Pericardium (tissue), 1 donor: ENCODE results near the genes OR4C5, OR4A47, OR4A16, OR4C16, OR8U3 and PRG2.

DNA sequence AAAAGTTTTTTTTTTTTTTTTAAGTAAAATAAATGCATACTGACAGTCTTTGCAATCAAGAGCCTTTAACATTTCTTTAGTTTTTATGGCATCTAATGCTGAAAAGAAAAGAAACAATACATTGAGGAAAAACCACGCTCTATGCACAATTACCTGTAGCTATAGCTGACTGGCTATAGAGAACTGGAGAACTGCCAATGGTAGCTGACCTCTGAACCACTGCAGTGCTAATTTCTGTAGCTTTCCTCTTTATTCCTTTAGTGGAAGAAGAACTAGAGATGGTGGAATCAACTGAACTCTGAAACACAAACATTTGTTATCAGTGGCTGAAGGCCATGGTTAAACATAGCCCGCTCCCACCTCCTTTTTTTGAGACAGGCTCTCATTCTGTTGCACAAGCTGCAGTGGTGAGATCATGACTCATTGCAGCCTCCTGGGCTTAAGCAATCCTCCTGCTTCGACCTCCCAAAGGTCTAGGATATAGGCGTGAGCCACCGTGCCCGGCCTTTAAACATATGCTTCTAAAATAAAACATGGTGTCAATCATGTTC is 8.8 kb upstream of the AGBL2 start:
- RRBS, result no CpG with 5 or more reads among the region's 6 CpGs

- RRBS, result no CpG with 5 or more reads among the region's 12 CpGs
These were observed 62.4 kb upstream of the PTPRJ start for GRCh38 chr11:47917701-47918596.

DNA sequence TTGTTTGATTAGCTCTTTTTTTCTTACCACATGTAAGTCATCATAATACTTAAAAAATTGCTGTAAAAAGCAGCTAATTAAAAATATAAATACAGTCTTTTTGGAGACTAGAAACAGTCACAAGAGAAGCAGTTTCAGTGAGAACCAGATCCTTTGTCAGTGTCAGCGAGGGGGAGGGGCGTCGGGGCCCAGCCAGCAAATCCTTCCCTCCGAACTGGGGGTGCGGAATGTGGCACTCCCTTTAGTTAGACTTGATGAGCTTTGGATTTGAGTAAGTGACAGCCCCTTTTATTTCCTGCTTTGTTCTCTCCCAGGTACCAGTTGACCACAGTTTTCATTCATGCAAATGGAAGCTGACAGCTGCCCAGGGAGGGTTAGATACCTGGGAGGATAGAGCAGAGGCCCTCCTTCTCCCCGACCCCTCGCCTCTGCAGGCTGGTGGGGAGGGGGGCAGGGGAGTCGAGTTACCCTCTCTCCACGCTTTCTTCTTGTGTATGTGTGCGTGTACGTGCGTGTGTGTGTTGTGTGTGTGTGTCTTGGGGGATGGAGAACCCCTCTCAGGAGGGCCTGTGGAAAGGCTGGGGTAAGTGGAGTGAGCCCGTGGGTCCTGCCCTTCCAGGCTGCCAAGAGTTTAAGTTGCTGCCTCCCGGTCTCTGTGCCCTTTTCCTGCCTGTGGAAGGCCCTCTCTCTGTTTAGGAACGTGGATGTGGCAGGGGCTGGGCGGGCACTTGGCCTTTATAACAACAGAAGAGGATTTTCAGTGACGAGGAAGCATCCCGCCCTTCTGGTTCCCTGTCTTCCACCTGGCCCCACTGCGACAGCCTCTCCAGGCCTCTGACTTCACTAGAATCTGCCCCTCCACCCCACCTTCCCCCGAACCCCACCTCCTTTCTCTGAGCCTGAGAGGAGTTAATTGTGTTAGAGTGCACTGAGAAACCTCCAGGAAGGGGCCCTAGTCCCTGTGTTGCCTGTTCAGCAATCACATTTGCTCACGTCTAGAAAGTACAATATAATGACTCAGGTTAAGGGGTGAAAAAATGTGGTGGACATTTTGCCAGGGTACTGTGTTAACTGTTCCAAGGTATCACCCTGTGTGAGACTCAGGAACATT is 38.5 kb downstream of the PTPRJ start:
- RRBS, result no CpG with 5 or more reads among the region's 21 CpGs

GRCh38 chr11:48031807-48032480 is 51.6 kb downstream of the PTPRJ start:
- RRBS, result no CpG with 5 or more reads among the region's 5 CpGs

DNA sequence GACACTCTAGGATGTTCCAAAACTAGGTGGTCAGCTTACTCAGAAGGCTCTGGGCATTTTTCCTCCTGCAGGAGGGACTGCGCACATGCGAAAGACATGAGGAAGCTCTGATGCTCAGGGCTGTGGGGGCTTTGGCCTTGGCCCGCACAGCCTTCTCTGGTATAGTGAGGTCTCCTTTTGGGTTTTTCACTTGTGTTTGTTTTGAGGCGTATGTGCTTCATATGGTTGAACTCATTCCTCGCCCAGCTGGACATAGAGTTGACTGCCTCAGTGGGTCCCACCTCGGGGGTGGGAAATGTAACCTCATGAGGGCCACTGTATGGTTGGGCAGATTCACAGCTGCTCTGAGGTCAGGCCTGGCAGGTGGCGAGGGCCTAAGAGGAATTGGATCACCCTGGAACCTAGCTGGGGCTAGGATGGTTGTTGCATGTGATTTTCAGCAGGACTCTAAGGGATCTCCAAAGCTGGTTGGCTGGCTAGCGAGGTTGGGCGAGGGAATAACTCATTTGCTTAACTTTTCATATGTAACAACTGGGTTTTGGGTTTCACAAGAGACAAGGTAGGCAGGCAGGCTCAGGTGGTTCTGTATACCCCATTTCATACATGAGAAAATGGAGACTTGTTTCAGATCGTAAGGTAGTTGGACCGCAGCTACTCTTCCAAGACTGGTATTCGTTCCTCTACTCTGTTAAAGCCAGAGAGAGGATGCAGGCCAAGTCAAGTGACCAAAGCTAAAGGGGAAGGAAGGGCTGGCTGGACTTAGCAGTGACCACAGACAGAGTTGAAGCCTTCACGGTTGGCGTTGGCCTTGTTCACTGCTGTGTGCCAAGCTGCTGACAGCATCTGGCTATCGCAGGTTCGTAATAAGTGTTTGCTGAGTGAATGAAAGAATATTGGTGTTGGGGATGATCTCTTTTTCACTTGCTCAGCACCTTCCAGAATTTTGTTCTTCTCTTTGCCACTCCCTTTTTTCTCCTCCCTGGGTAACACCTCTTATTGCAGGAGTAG is 64.0 kb downstream of the PTPRJ start:
- RRBS, result no CpG with 5 or more reads among the region's 16 CpGs

DNA sequence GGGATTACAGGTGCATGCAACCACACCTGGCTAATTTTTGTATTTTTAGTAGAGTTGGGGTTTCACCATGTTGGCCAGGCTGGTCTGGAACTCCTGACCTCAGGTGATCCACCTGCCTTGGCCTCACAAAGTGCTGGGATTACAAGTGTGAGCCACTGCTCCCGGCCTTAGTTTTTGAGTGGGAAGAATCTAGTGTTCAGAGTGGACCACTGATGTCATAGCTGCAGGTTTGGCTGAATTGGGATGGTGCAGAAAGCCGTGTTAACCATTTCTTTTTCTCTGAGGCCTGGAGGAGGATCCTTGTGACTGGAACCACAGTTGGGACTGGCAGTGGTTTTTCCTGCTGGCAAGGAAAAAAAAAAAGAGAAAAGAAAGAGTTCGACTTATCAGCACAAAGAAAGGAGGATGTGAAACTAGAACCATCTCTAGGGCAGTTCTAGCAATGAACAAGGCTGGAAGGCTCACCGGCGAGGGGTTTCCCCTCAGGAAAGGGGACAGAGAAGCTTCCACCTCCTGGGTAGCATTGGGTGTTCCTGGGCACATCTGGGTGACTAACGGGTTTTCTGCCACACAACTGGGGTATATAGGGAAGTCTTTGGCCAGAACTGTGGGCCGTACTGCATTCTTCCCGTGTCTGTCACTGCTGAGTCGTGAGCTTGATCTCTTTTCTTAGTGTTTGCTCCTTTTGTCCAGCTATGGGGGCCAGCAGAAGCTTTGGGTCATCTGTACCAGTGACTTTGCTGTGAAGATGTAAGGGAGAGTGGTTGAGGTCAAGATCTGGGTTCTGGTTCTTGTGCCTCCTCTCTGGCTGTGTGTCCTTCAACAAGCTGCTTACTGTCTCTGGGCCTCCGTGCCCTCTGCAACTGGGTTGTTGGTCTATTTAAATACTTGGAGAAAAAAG is 109.5 kb upstream of the OR4B1 start:
- RRBS, result no CpG with 5 or more reads among the region's 10 CpGs

DNA sequence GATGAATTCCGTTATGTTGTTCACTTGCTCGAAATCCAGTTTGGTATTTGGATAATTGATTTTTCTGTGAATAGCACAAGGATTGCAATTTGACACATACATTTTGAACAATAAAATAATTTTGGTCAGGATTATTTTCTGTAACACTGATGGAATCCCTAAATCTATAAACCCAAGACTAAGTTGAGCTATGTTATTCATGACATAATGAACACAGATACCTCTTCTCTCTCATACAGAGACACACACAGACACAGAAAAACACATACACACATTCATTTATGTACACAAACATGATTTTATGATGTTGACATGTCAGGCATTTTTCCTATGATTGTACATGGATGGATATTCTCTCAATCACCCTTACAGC is at the start of gene OR4C5:
TSS of gene OR4C5 (minus strand) at position 102 of the 373 bp plus-strand sequence.
- RRBS, result no CpG with 5 or more reads among the region's 2 CpGs

- RRBS, result no CpG with 5 or more reads among the region's 1 CpG
These were observed at the start of gene OR4A47 for GRCh38 chr11:48488463-48489022. Gene OR4A47 (plus strand): TSS chr11:48488793.

GRCh38 chr11:50169768-50170375 is 187.5 kb upstream of the OR4C12 start:
- RRBS, result no CpG with 5 or more reads among the region's 24 CpGs

DNA sequence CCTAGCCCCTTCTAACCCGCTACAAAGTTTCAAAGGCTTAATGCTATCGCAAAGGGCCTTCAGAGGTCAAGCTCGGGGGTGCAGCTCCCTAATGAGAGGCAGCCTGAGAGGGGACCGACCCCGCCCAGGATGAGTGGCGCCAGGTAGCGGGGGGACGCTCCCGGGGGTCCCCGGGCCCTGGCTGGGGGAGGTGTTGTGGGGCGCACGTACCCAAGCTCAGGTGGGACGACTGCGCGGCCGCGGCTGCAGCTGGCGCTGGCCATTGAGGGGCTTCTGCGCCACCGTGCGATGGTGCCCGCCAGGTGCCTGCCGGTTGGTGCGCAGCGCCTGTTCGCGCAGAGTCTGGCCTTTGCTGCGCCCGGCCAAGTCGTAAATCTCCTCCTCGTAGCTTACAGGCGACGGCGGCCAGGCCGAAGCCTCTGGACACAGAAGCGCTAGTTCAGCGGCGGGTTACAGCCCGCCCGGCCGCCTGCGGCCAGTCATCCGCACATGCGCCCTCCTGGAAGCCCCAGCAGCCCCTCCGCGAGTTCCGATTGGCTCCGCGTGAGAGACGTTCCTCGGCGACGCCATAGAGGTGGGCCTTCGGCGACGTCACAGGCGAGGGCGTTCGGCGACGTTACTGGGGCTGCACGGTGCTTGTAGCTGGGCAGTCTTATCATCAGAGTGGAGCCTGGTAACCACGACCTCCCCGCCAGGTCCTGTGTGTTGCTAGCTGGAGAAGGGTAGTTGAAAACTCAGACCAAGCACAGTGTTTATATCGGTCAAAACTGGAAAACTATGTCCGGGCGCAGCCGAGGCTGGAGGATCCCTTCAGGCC is 315.8 kb upstream of the OR4C12 start:
- RRBS, result 42% methylated on average over 14 of the region's 68 CpGs

- RRBS, result no CpG with 5 or more reads among the region's 4 CpGs
These were observed at the start of gene OR4A16 for GRCh38 chr11:55342821-55343493. Gene OR4A16 (plus strand): TSS chr11:55343201.

- RRBS, result no CpG with 5 or more reads among the region's 3 CpGs
These were observed at the start of gene OR4C16 for GRCh38 chr11:55571936-55572376. Gene OR4C16 (plus strand): TSS chr11:55572128.

- RRBS, result no CpG with 5 or more reads among the region's 5 CpGs
These were observed at the start of gene OR8U3 for GRCh38 chr11:56418164-56418660. Gene OR8U3 (minus strand): TSS chr11:56418232.

GRCh38 chr11:57306549-57307080 is 18.1 kb downstream of the TNKS1BP1 start:
- RRBS, result no CpG with 5 or more reads among the region's 12 CpGs

- RRBS, result 28% methylated on average over 2 of the region's 15 CpGs
These were observed 14.9 kb downstream of the TNKS1BP1 start for GRCh38 chr11:57309706-57310387.

DNA sequence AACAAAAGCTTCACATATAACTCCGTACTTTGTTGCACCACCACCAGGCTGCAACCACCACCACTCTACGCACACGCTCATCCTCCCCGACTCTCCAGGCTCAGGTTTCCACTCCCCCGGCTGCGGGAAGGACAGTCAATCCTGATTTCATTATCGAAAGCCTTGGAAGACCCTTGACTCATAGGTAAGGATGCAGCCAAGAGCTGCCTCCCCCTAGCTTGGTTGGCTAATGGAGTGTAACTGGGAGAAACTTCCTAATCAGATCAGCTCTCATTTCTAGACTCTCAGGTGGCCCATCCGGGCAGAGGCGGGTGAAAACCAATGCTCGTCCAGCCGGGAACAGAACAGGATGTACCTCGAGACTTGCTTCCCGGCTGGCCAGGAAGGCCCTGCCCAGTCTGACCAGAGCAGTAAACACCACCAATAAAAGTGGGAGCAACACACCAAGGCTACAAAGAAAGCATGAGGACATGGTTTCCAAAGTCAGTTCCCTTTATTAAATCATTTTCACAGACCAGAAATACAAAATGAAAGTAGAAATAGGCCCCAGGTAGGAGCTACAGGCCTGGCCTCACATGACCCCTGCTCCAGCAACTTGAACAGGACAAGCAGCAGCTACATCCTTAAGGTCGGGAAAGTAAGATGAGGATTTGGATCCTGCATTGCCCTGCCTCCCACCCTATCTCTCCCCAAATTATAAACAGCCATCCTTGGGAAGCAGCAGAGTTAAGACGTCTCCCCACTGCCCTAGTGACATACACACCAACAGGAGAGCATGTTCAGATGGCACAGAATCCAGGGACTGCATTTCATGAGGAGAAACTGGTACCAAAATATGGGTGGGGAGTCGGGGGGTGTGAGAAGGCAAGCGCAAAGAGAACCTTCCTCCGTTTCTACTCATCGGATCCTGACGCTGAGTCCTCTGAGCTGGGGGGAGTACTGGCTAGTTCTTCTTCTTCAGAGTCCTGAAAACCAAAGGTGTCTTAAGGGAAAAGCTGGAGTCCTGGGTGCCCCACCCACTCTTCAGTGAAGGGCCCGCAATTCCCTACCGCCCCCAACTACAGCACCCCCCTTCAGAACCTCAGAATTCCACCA is 1.1 kb upstream of the TNKS1BP1 start:
- RRBS, result 32% methylated on average over 5 of the region's 22 CpGs

- RRBS, result no CpG with 5 or more reads among the region's 8 CpGs
These were observed 2.9 kb upstream of the TNKS1BP1 start for GRCh38 chr11:57327584-57328037.

- RRBS, result no CpG with 5 or more reads among the region's 6 CpGs
These were observed 193 bp downstream of the P2RX3 start for GRCh38 chr11:57338426-57338664.

- RRBS, result no CpG with 5 or more reads among the region's 4 CpGs
These were observed at the start of gene PRG2 for GRCh38 chr11:57390344-57390899. Gene PRG2 (minus strand): TSS chr11:57390650.

- RRBS, result no CpG with 5 or more reads among the region's 19 CpGs
These were observed 2.1 kb downstream of the SLC43A3 start for GRCh38 chr11:57424398-57425739.